Ishikawa (cell line): ENCODE measurements around the genes POTEH, XKR3, IL17RA, PEX26, GGTLC3, RIMBP3 and FAM246B.

DNA sequence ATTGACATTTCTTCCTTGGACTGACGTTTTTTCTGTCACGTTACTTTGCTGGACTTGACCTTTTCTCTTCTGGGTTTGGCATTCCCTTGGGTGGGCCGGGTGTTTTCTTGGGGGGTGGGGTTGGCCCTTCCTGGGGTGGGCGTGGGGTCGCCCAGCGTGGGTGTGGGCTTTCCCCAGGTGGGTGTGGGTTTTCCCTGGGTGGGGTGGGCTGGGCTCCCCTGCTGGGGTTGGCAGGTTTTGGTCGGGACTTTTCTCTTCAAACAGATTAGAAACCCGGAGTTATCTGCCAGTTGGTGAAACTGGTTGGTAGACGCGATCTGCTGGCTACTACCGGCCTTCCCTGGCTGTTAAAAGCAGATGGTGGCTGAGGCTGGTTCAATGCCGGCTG is at the start of gene POTEH:
TSS of gene POTEH (plus strand) at position 306 of the 388 bp plus-strand sequence.
- RRBS, result no CpG with 5 or more reads among the region's 12 CpGs

DNA sequence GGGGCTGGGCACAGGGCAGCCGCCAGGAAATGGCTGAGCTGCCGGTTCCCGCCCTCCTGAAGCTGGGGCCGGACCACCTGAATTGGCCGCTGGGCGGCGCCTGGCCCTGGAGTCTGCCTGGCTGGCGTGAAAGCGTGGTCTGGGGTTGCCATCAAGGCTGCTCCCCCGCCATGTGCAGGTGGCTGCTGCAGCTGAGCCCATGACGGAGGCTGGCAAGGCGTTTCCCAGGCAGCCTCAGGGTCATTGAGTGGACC is 85.8 kb downstream of the POTEH start:
- RRBS, result no CpG with 5 or more reads among the region's 12 CpGs

DNA sequence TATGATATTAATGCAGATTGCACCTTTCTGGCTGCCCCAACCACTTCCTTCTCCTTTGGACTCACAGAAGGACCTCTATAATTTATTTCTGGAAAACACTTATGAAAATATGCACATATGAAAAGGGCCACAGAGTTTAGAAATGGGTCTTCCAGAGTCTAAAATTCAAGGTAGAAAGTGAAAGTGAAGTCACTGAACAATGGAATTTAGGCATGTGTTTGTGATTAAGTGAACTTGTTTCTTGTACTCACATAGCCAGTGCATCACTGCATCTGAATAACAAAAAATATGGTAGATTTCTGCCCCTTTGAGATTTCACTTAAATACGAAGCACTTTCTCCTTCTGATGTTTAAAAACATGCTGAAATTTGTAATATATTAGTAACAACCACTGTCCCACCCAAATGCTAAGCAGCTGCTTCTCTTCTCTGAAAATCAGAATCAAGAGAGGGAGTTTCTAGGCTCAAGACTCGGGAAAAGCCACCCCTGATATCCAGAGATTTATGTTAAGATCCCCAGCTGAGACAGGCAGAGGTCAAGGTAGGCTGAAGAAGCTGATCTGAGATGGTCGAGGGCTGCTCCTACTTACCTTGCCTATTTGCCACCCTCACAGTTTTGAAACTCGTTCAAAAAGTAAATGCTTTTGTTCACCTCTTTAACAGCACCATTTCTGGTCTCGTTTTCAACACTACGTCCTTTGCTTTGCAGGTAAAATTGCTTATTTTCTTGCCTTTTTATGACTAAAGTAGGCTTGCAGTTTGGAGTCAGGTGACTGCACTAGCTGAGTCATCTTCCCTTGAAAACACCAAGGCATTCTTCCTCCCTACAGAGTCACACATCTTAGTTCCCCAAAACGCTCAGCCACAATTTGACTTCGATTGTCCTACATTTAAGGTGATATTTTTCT is at the start of gene XKR3:
TSS of gene XKR3 (minus strand) at position 710 of the 907 bp plus-strand sequence.
- RRBS, result no CpG with 5 or more reads among the region's 8 CpGs

DNA sequence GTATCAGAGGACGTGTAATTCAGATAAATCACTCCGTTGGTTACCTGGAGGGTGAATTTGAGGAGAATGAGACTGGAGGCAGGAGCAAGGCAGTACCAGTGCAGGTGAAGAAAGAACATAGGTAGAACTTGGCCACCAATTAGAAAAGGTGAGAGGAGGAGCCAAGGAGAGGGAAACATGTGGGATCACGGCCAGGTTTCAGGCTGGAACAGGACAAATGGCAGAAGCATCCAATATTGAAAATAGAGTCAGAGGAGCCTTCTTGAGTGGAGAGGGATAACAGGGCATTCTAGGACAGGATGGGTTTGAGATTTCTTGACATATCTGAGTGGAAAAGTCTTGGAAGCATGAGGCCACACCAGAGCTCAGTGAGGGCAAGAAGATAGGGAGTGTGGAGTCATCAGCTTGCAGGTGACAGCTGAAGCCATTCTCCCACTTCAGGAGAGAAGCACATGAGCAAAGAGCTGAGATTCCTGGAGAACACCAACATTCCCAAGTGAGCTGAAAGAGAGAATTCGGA is 36.4 kb upstream of the IL17RA start:
- RRBS, result no CpG with 5 or more reads among the region's 4 CpGs

GRCh38 chr22:17084247-17085385 is at the start of gene IL17RA:
TSS of gene IL17RA (plus strand) at chr22:17085000.
- RRBS, result 2% methylated on average over 36 of the region's 90 CpGs

GRCh38 chr22:17241916-17242630 is 22.8 kb upstream of the ADA2 start:
- RRBS, result no CpG with 5 or more reads among the region's 7 CpGs

DNA sequence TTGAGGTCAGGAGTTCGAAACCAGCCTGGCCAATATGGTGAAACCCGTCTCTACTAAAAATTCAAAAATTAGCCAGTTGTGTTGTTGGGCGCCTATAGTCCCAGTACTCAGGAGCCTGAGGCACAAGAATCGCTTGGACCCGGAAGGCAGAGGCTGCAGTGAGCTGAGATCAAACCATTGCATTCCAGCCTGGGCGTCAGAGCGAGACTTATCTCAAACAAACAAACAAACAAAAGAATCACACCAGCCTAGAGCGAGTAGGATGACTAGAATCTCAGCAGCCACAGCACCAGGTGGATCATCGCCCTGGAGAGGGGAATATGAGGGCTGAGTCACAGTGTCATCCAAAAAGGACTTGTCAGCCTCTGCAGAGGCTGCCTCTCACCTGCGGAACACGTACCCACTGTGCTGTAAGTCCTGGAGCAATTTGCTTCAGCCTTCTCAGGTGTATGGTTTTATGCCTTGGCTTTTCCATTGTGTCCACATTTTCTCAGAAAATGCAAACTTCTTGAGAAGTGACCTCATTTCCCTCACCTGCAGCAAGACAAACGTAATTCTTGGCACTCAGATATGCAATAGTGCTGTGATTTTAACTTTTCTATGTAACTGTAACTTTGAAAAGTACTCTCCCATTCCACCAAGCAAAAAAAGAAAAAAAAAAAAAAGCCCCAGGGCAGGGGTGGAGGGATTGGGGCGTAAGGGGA is 48.8 kb upstream of the ADA2 start:
- RRBS, result no CpG with 5 or more reads among the region's 13 CpGs

GRCh38 chr22:17269597-17270466 is 50.6 kb upstream of the ADA2 start:
- RRBS, result no CpG with 5 or more reads among the region's 19 CpGs

DNA sequence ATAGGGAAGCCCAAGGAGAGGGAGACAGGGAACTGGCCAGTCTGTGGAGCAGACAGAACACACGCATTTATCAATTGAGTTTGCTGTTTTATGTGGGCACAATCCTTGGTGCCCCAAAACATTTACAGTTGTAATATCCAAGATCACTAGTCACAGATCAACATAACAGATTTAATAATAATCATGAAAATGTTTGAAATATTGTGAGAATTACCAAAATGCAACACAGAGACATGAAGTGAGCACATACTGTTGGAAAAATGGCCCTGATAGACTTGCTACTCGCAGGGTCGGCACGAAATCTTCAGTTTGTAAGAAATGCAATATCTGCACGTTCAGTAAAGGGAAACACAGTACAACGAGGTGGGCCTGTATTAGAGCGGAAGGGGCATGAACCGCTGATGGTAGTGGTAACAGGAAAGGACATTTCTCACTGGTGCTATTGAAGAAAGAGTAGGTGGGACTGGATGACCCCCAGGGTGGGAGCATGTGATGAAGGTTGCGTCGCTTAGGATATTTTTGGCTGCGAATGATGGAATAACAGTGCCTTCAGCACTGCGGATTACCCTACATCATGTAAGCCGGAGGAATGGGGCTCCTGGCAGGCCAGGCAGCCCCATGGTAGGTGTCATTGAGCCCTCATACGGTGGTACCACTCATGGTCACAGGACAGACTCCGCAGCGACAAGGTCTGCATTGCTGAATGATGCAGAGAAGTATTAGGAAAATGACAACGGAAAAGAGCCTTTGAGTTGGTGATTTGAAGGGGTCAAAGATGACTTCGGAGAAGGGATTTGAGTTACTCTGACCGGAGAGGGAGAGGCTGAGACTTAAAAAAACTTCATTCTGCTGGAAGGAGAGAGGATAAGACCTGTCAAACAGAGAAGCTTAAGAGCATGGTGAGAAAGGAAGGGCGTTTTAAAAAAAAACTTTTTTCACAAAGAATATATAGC is 16.5 kb downstream of the CECR2 start:
- RRBS, result no CpG with 5 or more reads among the region's 20 CpGs

GRCh38 chr22:17769283-17770351 is 4.7 kb downstream of the BID start:
- RRBS, result no CpG with 5 or more reads among the region's 20 CpGs

- RRBS, result 80% methylated on average over 2 of the region's 22 CpGs
Observed at GRCh38 chr22:18052398-18053178, 25.2 kb upstream of the PEX26 start.

GRCh38 chr22:18061031-18061935 is 16.5 kb upstream of the PEX26 start:
- RRBS, result no CpG with 5 or more reads among the region's 9 CpGs

GRCh38 chr22:18068918-18069610 is 8.7 kb upstream of the PEX26 start:
- RRBS, result no CpG with 5 or more reads among the region's 4 CpGs

DNA sequence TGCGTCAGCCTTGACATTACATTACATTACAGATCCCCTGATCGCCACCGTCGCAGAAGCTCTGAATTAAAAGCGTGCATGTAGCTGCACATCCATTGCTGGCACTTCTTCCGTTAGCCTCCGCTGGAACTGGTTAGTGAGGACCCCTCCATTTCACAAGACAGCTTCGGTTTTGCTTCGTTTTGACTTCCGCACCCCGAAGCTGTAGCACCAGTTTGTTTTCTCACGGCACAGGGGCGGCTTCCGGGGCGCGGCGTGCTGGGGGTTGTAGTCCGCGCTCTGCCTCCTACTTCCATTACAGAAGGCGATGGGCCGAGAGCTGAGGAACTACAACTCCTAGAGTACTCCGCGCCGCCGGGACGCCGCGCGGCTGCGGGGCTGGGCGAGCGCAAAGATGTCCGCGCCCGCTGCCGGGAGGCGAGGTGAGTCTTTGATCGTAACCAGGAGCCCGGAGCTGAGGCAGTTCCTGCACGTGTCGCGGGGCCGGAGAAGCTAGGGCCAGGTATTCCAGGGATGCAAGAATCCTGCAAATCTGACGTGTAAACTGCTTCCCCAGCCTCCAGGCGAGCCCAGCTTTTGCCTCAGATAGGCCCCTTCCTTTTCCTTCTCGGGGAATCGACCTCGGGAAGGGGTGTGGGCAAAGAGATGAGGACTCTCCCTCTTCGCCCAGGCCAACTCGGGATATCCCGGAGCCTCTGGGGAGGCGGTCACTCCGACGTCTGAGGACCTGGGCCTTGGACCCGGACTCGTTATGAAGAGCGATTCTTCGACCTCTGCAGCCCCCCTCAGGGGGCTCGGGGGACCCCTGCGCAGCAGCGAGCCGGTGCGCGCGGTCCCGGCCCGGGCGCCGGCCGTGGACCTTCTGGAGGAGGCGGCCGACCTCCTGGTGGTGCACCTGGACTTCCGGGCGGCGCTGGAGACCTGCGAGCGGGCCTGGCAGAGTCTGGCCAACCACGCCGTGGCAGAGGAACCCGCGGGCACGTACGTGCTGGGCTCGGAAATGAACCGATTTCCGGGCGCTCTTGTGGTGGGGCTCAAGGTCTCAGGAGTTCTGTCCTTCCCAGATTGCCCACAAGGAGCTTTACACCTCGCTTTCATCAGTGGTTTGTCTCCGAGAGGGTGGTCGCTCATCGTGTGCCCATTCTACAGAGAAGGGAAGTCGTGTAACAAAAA is at the start of gene PEX26:
TSS of gene PEX26 (plus strand) at position 365 of the 1,173 bp plus-strand sequence.
- RRBS, result 2% methylated on average over 47 of the region's 92 CpGs

DNA sequence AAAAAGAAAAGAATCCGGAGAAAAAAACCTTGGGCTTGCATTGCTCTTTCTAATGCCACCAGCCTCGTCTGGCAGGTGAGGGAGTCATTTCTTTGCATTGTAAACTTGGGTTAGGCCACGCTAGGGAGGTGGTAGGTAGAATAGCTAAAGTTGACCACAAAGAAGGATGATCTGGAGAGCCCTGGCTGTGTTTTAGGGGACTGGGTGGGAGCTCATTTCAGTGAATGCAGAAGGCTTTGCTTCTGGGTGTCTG is 1.3 kb downstream of the PEX26 start:
- RRBS, result no CpG with 5 or more reads among the region's 3 CpGs

DNA sequence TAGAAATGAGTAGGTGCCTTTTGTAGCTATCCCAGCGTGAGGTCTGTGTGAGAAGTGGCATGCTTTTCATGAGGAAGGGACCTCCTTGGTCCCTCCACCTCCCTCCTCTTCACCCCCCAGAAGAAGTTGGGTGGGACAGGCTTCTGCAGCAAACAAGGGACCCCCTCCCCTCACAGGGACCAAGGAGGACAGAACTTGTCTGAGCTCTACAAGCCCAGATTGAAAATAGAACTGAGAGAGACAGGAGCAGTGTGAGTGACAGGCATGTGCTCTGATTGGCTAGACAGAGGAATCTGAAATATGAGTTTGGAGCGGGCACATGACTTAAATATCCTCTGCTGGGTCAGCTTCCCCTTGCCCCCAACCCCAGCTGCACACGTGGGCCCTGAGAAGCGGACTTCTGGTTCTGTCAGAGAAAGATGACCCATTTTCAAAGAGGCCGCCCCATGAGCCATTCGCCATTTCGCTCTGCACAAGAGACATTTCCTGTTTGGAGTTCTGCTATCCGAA is 5.2 kb downstream of the TUBA8 start:
- RRBS, result no CpG with 5 or more reads among the region's 8 CpGs

GRCh38 chr22:18517940-18518285 is at the start of gene GGTLC3:
TSS of gene GGTLC3 (minus strand) at chr22:18518161.
- RRBS, result no CpG with 5 or more reads among the region's 5 CpGs

DNA sequence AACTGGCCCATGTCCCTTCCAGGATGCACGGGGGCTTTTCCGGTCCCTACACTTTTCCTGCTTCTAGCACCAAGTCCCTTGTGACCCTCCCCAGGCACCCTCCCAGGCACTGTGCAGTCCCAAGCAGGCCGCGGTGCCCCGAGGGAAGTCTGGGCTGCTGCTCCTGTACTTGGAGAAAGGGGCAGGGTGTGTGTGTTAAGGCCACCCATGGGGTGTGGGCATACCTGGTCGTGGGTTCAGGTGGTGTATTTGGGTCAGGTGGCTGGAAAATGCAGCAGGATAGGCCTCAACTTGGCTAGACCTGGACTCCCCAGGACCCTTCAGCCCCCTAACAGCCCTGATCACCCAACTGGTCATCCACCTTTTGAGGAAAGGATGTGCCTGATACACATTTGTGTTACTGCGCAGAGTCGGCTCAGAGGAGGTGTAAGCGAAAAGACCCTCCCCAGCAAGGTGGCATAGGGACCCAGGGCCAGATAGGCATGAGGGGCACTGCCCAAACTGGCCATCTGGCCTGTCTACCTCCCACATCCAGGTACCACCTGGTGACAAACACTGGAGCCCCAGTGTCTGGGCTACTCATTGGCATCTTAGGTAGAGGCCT is at the start of gene RIMBP3:
TSS of gene RIMBP3 (minus strand) at position 266 of the 604 bp plus-strand sequence.
- RRBS, result no CpG with 5 or more reads among the region's 9 CpGs

DNA sequence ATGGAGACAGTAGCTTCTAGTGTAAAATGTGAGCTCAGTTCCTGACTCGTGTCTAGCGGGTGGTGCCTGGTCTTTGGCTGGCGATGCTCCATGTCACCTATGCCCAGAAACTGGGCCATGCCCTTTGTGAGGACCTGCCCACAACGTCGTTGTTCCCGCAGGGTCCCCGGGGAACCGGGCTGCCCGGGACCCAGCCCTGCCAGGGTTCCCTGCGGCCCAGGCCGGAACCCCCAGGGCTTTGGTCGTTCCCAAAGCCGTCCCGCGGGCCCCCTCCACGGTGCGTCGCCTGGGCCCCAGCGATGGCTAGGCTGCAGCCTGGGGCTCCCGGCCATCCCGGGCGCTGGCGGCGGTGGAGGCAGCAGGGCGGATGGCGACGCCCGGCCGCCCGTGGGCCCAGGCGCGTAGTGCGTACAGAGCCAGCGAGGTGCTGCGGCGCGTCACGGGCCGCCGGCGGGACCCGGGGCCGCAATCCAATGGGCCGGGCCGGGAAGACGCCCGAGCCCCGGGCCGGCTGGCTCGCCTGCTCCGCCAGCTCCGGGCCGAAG is at the start of gene FAM246B:
TSS of gene FAM246B (plus strand) at position 368 of the 545 bp plus-strand sequence.
- RRBS, result no CpG with 5 or more reads among the region's 53 CpGs

- RRBS, result 23% methylated on average over 4 of the region's 13 CpGs
Observed at GRCh38 chr22:18905449-18905850, 670 bp upstream of the DGCR6 start.